Fibroblast of the aortic adventitia (primary cell): ENCODE measurements around a stretch of chr1.

DNA sequence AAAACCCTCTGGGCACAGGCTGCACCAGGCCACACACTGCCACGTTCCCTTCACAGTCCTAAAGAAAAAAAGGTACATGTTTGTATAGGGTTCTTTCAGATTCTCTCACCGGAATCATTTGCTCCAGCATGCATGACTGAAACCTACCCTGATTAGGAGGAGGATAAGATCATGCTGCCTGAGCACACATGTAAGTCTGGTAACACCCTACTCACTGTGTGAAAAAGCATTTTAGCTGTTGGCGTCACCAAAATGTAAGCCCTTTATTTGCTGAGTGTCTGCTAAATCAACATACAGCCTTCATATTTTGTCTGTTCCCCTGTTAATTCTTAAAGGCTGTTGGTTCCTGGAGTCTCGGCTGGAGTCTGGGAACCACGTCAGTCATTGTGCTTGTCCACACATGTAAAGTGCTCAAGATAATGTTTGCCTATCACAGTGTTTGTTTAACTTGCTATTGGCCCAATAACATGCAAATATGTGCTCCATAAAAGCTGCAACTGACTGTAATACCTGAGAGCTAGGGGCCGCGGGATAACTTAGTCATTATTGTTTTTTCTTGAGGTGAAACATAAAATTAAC, 340.8 kb downstream of the SMYD3 start:
- CAGE, long polyA plus RNA = no peak

DNA sequence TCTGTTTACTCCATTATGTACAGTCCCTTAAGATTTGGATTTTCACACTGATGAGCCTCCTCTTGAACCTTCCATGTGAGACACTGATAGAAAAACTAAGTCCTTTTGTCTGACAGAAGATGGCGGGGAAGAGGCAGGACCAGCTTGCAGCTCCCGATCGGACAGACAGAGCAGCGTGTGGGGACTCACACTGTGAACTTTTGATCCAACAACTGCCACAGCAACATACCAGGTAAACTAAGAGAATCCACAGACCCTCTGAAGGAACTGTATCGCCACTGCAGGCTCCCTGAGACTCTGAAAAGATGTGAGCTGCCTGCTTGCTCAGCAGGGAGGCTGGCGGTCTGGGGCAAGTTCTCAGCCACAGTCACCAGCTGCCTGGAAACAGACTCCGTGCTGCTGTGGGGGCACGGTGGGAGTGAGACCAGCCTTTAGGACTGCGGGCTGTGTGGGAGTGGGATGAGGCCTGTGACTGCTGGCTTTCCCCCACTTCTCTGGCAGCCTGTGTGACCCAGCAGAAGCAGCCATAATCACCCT, 151.8 kb downstream of the SMYD3 start:
- CAGE, long polyA plus RNA = no peak

- CAGE, long polyA plus RNA = no peak
These were observed 7.1 kb downstream of the CNST start for GRCh38 chr1:246573389-246573811.

DNA sequence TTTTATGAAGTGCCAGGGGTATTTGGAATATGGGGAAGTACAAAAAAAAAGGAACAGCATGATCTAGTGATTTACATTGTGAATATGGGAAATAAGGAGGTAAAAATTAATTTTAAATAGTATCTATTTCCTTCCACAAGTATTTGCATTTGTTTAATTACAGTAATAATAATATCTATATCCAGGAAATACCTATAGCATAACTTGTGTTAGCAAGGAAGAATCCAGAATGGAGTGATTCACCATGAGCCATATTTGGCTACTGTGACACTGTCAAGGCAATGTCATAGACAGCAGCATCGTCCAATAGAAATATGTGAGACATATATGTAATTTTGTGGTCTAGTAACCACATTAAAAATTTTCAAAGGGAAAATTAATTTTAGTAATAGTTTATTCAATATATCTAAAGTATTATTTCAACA, 22.0 kb downstream of the CNST start:
- CAGE, long polyA plus RNA = no peak

GRCh38 chr1:246621889-246622505, 55.7 kb downstream of the CNST start:
- CAGE, long polyA plus RNA = no peak

- CAGE, long polyA plus RNA = no peak
These were observed 41.9 kb upstream of the SCCPDH start for GRCh38 chr1:246682276-246682795.

DNA sequence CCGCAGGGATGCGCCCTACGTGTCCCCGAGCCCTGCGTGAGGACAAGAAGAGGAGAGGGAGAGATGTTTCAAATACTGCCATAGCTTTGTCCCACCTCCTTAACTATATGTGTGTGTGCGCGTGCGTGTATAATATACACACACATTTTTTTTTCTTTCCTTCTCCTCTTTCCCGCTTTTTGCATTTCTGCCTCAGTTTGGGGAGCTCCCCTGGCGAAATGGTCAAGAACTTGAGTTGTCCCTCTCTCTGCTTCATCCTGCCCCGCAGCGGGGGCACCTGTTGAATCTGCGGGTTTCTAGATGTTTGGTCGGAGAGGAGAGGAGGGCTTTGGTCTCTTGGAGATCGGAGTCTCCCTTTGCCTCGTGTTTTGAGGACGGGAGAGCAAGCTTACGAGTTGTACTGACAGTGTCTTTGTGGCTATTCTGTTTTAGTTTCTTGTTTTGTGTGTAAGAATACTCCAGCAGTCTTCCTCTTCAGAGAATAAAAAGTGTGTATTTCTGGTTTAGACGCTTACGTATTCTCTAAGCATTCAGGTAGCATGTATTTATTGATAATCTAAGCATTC, 564 bp downstream of the SCCPDH start:
- CAGE, long polyA plus RNA = no peak

GRCh38 chr1:246843655-246844140, 88.0 kb downstream of the AHCTF1 start:
- CAGE, long polyA plus RNA = no peak

GRCh38 chr1:246874926-246876009, 56.5 kb downstream of the AHCTF1 start:
- CAGE, long polyA plus RNA = no peak

DNA sequence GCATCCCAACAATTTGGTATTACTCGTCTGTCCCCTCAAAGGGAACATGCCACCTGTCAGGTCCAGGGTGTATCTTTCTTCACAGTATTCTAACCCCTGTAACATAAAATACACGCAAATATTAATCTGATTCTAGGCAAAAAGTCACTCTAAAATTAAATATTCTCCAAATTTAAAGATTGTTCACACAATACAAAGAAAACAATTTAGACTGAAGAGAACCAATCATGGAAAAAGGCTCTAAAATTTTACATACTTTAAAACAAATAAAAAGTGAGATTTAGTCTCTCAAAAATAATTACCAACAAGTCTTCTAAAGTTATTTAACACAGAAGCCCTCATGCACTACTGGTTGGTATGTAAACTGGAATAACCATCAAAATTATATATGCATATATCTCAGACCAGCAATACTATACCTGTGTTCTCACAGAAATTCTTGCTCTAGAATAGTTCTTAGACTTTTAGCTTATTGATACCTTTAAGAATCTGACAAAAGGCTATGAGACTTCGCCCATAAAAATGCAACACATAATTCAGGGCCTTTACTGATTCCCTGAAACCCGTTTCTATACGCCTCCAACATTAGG, 29.1 kb downstream of the AHCTF1 start:
- CAGE, long polyA plus RNA = no peak

- CAGE, long polyA plus RNA = no peak
These were observed 18.5 kb downstream of the AHCTF1 start for GRCh38 chr1:246912967-246913840.

DNA sequence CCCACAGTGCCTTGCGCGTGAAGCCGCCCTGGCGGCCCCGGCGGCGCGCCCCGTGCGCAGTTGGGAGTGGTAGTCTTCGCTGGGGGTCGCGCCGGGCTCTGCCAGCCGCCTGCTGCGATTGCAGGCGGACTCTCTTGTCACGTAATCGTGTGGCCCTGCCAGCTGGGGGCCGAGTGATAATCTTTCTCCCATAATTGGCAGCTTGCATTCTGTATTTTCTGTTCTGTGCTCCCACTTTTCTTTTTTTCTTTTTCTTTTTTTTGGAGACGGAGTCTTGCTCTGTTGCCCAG, 415 bp upstream of the AHCTF1 start:
- CAGE, long polyA plus RNA = no peak

DNA sequence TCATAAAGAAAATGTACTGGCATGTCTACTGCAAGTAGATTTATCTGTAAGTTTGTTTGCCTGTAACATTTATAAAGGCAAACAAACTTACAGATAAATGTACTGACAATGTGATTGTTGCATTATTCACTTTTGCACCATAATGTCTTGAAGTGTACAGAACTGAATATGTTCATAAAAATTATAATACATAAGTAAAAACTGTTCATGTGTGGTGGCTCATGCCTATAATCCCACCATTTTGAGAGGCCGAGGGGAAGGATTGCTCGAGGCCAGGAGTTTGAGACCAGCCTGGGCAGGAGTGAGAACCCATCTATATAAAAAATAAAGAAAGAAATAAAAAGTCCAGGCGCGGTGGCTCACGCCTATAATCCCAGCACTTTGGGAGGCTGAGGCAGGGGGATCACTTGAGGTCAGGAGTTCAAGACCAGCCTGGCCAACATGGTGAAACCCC, 11.0 kb downstream of the ZNF695 start:
- CAGE, long polyA plus RNA = no peak

DNA sequence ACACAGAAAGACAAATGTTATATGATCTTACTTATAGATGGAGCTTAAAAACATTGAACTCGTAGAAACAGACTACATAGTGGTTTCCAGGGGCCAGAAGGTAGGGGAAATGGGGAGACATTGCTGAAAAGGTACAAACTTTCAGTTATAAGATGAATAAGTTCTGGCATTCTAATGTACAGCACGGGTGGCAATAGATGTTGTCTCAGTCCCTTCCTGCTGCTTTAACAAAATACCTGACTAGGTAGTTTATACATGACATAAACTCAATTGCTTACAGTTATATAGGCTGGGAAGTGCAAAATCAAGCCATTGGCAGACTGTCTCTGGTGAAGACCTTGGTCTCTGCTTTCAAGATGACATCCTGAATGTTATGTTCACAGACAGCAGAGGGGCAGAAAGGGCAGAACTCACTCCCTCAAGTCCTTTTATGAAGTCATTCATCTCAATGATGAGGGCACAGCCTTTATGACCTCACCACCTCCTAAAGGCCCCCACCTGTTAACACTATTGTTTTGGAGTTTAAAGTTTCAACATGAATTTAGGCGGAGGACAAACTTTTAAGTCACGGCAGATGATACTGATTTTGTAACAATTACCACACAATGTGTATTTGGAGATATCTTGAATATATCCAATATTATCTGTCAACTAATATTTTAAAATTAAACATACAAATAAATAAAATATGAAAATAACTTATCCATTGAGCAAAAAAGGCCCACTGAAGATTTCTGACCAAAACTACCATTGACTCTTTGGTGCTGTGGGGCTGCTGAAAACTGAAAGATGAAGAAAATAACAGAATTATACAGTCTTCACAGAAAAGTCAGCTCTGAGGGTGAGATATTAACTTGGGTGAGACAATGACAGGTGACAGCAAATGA, 22.0 kb downstream of the ZNF124 start:
- CAGE, long polyA plus RNA = no peak

- CAGE, long polyA plus RNA = no peak
These were observed 38.5 kb upstream of the ZNF124 start for GRCh38 chr1:247209908-247211088.

- CAGE, long polyA plus RNA = no peak
These were observed 33.0 kb downstream of the ZNF496 start for GRCh38 chr1:247298500-247299260.

DNA sequence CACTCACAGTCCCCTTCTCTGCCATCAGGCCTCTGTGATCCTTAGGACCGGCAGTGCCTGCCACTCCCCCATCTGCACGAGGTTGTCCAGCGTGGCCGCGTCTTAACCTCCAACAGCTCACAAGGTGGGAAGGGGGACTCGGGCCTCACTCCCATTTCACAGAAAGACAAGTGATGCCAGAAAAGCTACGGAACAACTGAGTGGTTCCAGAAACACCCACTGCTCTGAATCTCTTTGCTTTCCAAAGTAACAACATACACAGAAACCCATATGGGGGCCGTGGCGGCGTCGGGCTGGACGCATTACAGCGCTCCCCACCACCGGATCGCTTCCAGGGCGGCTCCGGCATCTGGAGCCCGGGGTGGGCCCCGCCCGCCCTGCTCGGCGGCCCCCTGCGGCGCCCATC, 994 bp downstream of the ZNF496 start:
- CAGE, long polyA plus RNA = no peak

DNA sequence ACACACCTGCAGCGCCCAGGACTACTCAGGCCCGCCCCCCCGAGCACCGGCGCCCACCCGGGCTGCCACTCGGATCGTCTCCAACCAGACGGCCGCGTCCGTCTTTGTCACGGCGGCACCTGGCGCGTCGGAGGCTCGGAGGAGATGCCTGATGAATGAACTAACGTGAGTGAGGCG, 703 bp downstream of the ZNF496 start:
- CAGE, long polyA plus RNA = no peak

DNA sequence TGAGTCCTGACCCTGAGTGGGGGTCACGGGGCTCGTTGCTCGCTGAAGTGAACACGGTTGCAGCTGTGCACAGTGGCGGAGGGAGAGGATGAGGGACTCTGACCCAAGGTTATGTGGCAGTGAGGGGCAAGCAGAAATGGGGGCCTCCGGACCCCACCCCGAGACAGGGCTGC, 702 bp upstream of the ZNF496 start:
- CAGE, long polyA plus RNA = no peak

GRCh38 chr1:247337683-247338274, 6.1 kb upstream of the ZNF496 start:
- CAGE, long polyA plus RNA = no peak